Right atrium auricular region (tissue), 2 donors: ENCODE measurements around the genes DCBLD2 and COL8A1.

- PRO-cap, result no peak
- RAMPAGE, long total RNA, 2 experiments, result no peak in any of the 2 experiments
Observed at GRCh38 chr3:88138737-88139792, 10.7 kb upstream of the C3orf38 start.

DNA sequence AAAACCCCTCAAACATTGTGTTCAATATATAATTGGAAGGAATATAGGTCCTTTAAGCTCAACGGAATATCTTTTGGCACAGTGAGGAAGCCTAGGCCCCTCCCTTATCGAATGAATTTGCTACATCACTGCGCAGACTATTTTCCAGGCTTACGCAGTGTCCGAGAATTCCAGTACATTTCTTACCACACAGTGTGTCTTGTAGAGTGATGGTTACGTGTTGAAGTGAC is 55.7 kb downstream of the C3orf38 start:
- PRO-cap, result no peak
- RAMPAGE, long total RNA, 2 experiments, result no peak in any of the 2 experiments

DNA sequence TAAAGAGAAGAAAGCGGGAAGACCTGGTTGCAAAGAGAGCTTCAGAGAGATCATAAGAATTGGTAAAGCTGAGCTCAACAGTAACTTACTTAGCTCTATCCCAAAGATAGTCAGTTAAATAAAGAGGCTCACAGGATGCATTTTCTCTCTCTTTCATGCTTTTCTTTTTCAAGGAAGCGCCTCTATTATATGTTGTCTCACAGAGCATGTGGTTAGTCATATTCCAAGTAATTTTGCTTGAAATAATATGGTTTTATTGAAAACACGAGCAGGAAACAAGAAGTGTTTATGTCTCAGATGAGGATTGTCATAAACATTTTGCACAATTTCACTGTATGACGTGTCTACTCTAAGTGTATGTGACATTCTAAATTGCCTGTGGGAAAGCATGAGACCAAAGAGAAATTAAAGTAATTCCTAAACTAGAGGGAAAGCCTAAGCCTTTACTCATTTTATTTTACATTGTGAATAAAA is 818.5 kb downstream of the EPHA3 start:
- PRO-cap, result no peak
- RAMPAGE, long total RNA, 2 experiments, result no peak in any of the 2 experiments

GRCh38 chr3:93876833-93877440 is 96.8 kb downstream of the PROS1 start:
- PRO-cap, result no peak
- RAMPAGE, long total RNA, 2 experiments, result no peak in any of the 2 experiments

- PRO-cap, result no peak
- RAMPAGE, long total RNA, 2 experiments, result no peak in any of the 2 experiments
Observed at GRCh38 chr3:93898396-93898823, 75.3 kb downstream of the PROS1 start.

DNA sequence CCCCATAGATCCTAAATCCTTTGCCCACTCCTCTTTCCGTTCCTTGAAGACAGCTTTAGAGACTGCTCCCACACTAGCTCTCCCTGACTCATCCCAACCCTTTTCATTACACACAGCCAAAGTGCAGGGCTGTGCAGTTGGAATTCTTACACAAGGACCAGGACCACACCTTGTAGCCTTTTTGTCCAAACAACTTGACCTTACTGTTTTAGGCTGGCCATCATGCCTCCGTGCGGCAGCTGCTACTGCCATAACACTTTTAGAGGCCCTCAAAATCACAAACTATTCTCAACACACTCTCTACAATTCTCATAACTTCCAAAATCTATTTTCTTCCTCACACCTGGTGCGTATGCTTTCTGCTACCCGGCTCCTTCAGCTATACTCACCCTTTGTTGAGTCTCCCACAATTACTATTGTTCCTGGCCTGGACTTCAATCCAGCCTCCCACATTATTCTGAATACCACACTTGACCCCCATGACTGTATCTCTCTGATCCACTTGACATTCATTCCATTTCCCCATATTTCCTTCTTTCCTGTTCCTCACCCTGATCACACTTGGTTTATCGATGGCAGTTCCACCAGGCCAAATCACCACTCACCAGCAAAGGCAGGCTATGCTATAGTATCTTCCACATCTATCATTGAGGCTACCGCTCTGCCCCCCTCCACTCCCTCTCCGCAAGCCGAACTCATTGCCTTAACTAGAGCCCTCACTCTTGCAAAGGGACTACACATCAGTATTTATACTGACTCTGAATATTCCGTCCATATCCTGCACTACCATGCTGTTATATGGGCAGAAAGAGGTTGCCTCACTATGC is 31.9 kb downstream of the PROS1 start:
- PRO-cap, result no peak
- RAMPAGE, long total RNA, 2 experiments, result no peak in any of the 2 experiments

DNA sequence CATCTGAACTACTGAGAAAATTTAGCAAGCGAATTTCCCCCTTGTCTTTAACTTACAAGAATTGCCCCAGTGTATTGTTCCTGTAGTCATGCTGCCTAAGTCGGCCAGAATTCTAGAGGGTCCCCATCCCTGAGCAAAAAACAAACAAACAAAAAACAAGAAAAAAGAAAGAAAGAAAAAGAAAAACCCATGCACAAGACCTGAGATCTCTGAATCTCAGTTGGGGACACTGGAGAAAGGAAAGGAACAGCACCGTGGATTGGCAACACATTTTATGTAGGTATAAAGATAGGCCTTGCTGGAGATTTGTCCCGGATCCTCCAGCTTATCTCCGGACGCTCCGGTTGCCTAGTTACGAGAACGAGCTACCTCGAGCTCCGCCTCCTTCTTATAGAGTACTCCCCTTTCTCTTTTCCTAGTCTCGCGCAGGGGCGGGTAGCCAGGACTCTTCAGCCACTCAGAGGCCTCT is 333 bp upstream of the ARL13B start:
- PRO-cap, result bidirectional peak, plus-strand start outside the sequence, minus-strand start at position 390 of the sequence
- RAMPAGE, long total RNA, 2 experiments, result no peak in any of the 2 experiments

DNA sequence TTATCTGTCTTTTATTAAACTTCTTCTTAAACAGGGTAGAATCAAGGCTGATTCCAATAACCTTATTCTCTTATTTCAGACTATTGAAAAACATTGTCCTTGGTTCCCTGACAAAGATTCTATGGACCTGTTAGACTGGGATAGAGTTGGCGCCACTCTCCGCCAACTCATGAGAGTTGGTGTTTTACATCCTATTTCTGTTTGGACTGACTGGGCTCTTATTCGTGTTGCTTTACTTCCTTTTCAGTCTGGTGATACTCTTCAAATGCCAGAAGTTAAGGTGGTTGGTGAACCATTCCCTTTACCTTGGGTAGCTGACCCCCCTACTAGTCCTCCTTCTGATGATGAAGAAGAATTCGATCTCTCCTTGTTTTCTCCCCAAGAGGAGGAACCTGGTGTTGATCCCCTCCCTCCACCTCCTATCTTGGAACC is 585.4 kb downstream of the NSUN3 start:
- PRO-cap, result no peak
- RAMPAGE, long total RNA, 2 experiments, result no peak in any of the 2 experiments

DNA sequence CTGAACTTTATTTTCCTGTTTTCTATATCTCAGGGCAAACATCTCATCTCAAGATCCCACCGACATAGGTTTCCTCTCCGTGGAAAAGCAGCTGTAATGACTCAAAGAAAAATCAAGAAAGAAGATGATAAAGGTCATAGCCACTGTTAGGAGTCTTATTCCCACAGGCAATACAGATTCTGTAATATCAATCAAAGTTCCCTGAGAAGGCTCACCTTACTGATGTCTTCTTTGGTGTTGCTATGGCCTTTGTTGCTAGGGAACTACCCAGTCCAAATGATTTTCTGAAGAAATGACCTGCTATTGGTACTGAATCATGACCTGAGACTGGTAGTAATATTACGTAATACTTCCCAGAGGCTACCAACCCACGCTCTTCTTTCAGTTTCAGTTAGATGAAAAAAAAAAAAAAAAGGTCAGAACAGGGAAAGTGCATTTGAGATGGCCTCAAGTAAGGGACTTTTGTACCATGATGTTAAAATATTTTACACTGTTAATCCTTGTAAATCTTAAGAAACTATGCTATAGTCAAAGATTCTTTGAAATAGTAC is 1092.5 kb upstream of the EPHA6 start:
- PRO-cap, result bidirectional peak, plus-strand start at position 428 of the sequence, minus-strand start at position 265 of the sequence
- RAMPAGE, long total RNA, 2 experiments, result no peak in any of the 2 experiments

GRCh38 chr3:97592450-97592906 is 172.1 kb upstream of the ARL6 start:
- PRO-cap, result no peak
- RAMPAGE, long total RNA, 2 experiments, result no peak in any of the 2 experiments

GRCh38 chr3:98427901-98428273 is 35.1 kb upstream of the OR5K1 start:
- PRO-cap, result no peak
- RAMPAGE, long total RNA, 2 experiments, result no peak in any of the 2 experiments

DNA sequence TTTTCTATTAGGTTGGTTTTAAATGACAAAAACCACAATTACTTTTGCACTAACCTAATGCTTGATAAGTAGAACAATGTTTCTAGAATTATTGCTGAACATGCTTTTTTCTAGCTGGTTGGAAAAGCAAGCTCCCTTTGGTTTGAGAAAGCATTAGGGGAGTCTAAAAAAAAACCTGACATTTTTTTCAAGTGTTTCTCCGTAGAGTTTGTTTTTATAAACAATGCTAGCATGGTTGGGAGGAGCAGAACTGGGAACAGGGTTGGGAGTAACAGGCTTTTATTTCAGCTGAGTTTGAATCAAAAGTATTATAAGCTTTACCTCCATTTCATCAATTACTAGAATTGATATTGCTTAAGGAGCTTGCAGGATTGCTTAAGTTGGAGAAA is 1.0 kb downstream of the ST3GAL6 start:
- PRO-cap, result no peak
- RAMPAGE, long total RNA, 2 experiments, result no peak in any of the 2 experiments

DNA sequence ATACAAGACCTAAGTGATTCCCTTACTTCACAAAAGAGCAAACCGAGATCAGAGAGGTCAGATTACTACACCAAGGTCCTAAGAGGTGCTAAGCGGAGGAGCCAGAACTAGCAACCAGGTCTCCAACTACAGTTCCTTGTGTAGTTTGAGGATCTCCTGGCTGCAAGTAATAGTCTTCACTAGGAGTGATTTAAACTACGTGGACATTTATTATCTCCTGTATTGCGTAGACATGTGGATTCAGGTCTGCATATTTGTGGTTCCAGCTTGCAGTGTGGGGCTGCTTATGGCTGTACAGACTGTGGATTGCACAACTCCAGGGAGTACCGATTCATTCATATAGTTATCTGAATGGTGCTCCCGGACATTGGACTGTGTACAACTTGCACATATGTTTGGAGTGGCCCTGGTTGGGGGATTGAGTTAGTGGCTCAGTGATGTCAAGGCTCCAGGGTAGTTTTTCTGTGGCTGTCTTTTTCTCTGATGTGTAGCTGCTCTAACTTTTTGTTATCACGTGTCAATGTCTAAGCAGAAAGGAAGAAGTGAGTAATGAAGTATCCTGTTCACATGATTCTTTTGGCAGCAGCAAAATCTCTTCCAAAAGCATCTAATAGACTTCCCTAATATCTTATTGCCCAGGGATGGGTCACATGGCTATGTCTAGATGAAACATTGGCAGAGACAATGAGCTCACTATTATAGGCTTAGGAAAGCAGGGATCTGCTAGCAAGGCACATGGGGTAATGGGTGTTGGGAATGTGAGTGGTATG is 15.7 kb downstream of the ST3GAL6 start:
- PRO-cap, result unidirectional peak, plus-strand start at position 696 of the sequence
- RAMPAGE, long total RNA, 2 experiments, result no peak in any of the 2 experiments

DNA sequence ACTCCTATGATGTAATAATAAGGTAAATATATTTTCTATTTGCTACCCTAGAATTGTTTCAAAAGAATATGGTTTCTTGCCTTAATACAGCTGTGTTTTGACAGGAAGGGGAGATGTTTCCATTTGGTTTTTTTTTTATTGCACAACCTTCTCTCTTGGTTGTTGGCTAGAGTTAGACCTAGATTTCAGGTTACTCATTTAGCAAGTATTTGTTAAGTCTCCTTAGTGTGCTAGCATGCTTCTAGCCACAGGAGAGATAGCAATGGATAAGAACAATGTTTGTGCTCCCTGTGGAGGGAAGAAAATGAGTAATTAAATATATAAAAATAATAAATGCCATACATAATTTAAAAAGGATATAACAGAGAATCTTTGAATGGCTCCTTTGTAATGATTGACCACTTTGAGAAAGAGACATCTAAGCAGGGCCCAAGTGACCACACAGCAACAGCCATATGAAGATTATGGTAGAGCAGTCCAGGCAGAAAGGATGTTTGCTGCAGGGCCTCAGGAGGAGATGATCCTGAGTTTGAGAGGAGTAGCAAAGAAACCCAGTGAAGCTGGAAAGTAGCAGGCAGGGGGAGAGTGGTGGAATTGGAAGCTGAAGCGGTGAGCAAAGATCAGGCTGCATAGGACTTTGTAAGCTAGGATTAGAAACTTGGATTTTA is 22.0 kb downstream of the ST3GAL6 start:
- PRO-cap, result no peak
- RAMPAGE, long total RNA, 2 experiments, result no peak in any of the 2 experiments

- PRO-cap, result bidirectional peak, plus-strand start at chr3:98901310, minus-strand start at chr3:98901165; bidirectional peak, plus-strand start at chr3:98902016, minus-strand start at chr3:98901682
- RAMPAGE, long total RNA, 2 experiments, result start-site peak on the minus strand in 1 of 2 experiments, at chr3:98901674-98901689 at its widest, 64 reads per replicate
Observed at GRCh38 chr3:98900625-98901819, at the start of gene DCBLD2. Gene DCBLD2 (minus strand): TSS chr3:98901695.

DNA sequence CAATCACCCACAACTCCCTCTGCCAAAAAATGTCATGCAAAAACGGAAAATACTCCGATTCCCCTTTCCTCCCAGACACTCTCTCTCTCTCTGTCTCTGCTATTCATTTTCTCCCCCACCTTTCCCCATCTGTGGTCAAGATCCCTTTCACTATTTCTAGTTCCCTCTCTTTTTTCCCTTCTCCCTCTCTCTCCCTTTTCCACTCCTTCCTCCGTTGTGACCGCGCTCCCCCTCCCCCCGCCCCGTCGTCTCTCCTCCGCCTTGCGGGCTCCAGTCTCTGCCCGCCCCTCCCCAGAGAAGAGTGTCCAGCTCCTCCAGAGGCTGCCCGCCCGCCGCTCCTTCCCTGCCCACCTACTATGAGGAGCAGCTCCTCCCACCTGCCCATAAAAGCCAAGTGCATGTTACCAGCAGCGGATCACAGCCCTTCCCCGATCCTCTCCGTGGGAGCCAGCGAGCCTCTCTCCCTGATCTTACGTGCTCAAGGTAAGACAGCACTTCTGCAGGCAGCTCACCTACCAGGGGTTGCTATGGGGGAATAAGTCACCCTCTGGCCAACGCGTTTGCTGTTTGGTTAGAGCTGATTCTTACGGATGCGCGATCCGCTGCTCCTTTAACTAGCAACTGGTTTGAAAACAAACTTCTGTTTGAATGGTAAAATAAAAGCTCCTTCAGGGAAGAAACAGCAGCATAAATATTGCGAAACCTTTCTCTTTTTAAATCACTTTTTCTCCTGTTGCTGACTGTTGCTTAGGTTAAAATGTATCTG is at the start of gene COL8A1:
TSS of gene COL8A1 (plus strand) at position 413 of the 766 bp plus-strand sequence.
- PRO-cap, result bidirectional peak, plus-strand start at position 294 of the sequence, minus-strand start at position 293 of the sequence; bidirectional peak, plus-strand start at position 386 of the sequence, minus-strand start at position 358 of the sequence; unidirectional peak, minus-strand start at position 586 of the sequence; unidirectional peak, minus-strand start at position 628 of the sequence
- RAMPAGE, long total RNA, 2 experiments, result start-site peak on the plus strand in 2 of 2 experiments, centred at positions 411 to 432 of the sequence, 132 to 1,560 reads per replicate

DNA sequence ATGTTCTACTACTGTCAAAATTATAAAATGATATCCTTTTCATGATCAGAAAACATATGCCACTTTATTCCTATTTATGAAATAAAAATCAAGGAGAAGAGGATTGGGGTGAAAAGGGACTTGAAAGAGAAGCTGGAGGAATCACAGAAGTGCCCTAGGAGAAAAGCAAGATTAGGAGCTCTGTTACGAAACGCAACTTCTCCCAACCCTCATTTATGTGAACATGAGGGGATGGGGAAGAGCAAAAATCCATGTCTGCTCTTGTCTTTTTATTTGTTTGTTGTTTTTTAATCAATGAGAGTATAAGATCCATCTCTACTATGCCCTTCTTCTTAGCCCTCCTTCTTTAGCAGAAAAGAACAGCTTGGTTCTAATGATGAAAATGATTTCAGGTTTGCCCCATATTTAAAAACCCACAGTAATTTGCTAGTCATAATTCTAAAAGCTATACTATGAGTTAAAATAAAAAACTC is 2.7 kb downstream of the COL8A1 start:
- PRO-cap, result bidirectional peak, plus-strand start at position 213 of the sequence, minus-strand start at position 172 of the sequence
- RAMPAGE, long total RNA, 2 experiments, result no peak in any of the 2 experiments

DNA sequence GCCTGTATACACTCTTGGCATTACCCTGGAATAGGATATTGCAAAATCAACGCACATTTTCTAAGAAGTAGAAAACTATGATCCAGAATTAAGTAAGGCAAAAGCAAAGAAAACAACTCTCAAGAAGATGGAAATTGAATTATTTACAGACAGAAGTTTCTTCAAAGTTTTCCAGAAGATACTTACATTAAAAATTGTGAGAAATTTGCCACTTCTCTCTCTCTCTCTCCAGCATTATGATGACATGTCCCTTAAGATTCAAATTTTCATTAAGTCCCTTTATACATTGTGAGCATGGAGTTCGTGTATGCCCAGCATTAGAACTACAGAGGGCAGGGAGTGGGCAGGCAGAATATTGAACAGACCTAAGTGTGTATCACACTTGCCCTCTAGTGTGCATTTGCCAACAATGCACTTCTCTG is 28.5 kb upstream of the CMSS1 start:
- PRO-cap, result no peak
- RAMPAGE, long total RNA, 2 experiments, result no peak in any of the 2 experiments

DNA sequence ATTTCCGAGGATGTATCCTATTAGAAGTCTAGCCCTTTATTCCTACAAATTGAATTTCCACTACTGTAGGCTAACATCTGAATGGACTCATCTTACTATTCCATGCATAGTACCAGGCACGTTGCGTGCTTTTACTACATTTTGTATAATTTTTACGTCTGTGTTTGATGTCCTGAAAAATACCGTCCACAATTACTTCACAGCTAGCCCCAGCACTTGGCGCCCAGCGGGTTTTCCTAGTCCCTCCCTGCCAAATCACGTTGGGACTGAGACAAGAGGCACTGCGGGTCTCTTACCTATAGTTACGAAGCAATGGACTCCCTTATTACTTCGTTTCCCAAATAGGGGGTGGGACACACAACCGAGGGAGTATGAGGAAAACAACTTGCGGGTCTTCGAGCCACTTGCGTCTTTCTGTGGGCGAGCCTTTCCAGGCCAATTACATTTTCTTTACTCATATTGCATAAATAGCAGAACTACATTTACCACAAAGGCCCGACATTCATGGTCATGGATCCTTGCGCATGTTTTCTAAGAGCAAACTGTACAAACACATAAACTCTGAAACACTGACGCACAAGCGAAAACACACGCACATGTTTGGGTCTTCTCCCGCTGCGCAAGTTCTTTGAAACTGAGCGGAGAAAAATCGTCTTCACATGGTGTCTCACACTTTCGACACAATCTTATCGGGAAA is 570 bp upstream of the CMSS1 start:
- PRO-cap, result no peak
- RAMPAGE, long total RNA, 2 experiments, result no peak in any of the 2 experiments

- PRO-cap, result no peak
- RAMPAGE, long total RNA, 2 experiments, result no peak in any of the 2 experiments
Observed at GRCh38 chr3:99849579-99850376, 32.1 kb downstream of the CMSS1 start.